K562 (cell line): ENCODE data around the gene PIKFYVE.

DNA sequence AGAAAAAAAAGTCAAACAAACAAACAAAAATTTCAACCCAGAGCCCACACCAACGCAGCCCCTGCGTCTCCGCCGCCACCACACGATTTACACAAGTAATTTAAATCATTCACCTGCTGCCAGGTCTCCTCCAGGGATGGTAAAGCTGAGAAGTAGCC, 515 bp downstream of the KLF7 start:
- RAMPAGE, long total RNA: no peak
- RRBS: no CpG with 5 or more reads among the region's 5 CpGs
PRO-cap:
- standard: no peak
- CoPRO, capped RNA only, 2 experiments: no peak in any of the 2 experiments
- CoPRO, capped and uncapped RNA, 2 experiments: no peak in any of the 2 experiments
- CoPRO, uncapped RNA only, 2 experiments: no peak in any of the 2 experiments
CAGE:
- cytosol, long polyA plus RNA: no peak
- long polyA plus RNA: no peak
- nucleolus, long total RNA: no peak
- nucleus, long polyA plus RNA: no peak

- RAMPAGE, long total RNA: no peak
- RRBS: 2% methylated on average over 10 of the region's 64 CpGs
PRO-cap:
- standard: bidirectional peak, plus-strand start at chr2:207166383, minus-strand start at chr2:207166186; bidirectional peak, plus-strand start at chr2:207166648, minus-strand start at chr2:207166581
- CoPRO, capped RNA only, 2 experiments: peak in 2 of 2 experiments; most common plus-strand start chr2:207166383 (in 2); most common minus-strand start chr2:207166346 (in 1)
- CoPRO, capped and uncapped RNA, 2 experiments: peak in 2 of 2 experiments; most common plus-strand start chr2:207166383 (in 2)
- CoPRO, uncapped RNA only, 2 experiments: no peak in any of the 2 experiments
CAGE:
- cytosol, long polyA plus RNA: no peak
- long polyA plus RNA: no peak
- nucleolus, long total RNA: no peak
- nucleus, long polyA plus RNA: no peak
These were observed 579 bp upstream of the KLF7 start for GRCh38 chr2:207166271-207166782.

DNA sequence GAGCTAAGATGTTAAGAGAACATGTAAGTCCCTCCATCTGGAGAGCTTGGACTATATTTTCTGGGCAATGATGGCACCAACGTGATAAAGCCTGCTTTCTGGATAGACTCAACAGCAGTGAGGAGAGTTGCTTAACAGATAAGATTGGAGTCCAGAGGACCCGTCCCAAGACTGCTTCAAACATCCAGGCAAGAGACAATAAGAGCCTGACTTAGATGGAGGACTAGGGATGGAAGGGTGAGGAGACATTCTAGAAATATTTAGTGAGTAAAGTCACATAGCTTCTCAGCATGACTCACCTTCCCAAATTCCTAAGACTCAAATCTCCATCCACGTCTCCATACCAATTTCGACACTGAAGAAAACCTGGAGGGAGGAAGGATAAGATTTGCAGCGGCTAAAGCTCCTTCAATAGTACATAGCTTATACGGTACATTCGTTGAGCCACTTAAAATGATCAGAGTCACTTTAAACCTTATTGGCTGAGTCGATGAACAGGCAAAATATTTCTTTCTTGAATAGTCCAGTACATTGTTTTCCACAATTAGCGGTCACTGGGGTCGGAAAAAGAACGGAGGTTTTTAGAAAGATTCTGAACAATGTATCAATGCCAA, 88.2 kb upstream of the KLF7 start:
- RAMPAGE, long total RNA: no peak
- RRBS: no CpG with 5 or more reads among the region's 11 CpGs
PRO-cap:
- standard: no peak
- CoPRO, capped RNA only, 2 experiments: no peak in any of the 2 experiments
- CoPRO, capped and uncapped RNA, 2 experiments: no peak in any of the 2 experiments
- CoPRO, uncapped RNA only, 2 experiments: no peak in any of the 2 experiments
CAGE:
- cytosol, long polyA plus RNA: no peak
- long polyA plus RNA: no peak
- nucleolus, long total RNA: no peak
- nucleus, long polyA plus RNA: no peak

DNA sequence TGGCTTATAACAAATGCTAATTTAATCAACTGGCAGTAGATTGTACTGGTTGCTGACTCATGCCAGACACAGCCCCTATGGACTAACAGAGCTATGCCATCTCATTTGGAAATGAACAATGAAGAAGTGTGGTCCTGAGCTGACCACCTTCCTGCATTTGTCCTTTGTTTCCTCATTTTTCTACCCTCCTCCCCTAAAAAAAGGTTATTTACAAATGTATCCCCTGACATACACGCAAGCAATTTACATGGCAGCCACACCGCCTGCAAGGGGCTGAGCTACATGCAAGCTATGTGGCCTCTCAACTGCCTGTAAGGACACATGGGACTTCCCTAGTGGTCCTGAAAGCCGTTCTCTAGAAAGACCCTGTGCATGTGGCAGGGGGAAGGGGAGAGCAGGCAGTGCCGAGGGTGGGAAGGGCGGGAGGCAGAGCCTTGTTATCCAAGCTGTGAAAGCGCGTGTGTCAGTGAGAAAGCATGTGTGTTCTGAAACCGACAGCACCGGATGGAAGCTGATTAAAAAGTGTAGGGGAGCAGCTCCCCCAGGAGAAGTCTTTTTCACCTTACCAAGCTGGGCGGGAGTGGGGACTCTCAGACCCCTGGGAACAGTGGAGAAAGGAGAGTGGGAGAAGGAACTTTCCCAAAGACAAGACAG, 91.0 kb upstream of the KLF7 start:
- RAMPAGE, long total RNA: no peak
- RRBS: no CpG with 5 or more reads among the region's 10 CpGs
PRO-cap:
- standard: no peak
- CoPRO, capped RNA only, 2 experiments: no peak in any of the 2 experiments
- CoPRO, capped and uncapped RNA, 2 experiments: no peak in any of the 2 experiments
- CoPRO, uncapped RNA only, 2 experiments: no peak in any of the 2 experiments
CAGE:
- cytosol, long polyA plus RNA: no peak
- long polyA plus RNA: no peak
- nucleolus, long total RNA: no peak
- nucleus, long polyA plus RNA: no peak

DNA sequence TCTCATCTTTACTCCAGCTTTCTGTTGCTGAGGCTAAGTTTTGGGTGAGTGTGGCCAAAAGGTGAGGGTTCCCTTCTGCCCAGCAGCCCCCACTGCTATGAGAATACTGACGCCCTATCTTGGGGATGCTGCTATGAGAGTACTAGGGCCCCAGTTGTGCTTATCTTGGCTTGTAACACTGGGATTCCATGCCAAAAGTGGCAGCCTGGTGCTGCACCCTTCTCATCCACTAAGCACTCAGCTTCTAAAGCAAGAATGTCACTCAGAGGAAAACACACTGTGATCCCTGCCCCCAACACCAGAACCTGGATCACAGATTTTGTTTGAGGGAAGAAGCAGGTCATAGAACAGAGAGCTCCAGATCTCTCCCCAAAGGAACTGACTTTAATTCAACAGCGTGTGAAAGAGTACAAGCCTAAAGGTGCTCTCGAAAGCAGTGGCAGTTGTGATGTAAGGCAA, 130.8 kb upstream of the KLF7 start:
- RAMPAGE, long total RNA: no peak
- RRBS: no CpG with 5 or more reads among the region's 3 CpGs
PRO-cap:
- standard: no peak
- CoPRO, capped RNA only, 2 experiments: no peak in any of the 2 experiments
- CoPRO, capped and uncapped RNA, 2 experiments: no peak in any of the 2 experiments
- CoPRO, uncapped RNA only, 2 experiments: no peak in any of the 2 experiments
CAGE:
- cytosol, long polyA plus RNA: no peak
- long polyA plus RNA: no peak
- nucleolus, long total RNA: no peak
- nucleus, long polyA plus RNA: no peak

DNA sequence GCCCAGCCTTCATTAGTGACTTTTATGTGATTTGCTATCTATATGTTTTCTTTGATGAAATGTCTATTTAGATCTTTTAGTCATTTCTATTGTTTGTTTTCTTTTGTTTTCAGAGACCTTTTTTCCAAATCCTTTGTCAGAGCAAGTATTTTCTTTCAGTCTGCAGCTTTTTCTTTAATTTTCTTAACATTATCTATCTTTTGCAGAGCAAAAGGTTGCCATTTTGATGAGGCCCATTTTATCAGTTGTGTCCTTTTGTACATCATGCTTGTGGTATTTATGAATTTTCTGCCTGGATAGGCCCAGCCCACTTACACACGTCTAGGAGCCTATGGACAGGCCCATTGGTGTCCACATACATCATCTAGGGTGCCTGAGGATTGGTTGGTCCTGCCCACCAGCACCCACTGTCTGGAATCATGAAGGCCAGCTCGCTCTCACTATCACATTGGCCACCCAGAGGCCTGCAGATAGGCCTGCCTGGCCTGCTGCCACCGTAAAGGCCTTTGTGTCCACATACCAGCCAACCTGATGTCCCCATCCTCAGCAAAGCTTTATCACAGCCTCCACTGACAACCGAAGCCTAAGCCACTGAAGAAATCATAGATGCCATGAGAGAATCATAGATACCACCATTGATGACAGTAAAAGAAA, 40.4 kb downstream of the METTL21A start:
- RAMPAGE, long total RNA: no peak
- RRBS: no CpG with 5 or more reads among the region's 4 CpGs
PRO-cap:
- standard: no peak
- CoPRO, capped RNA only, 2 experiments: no peak in any of the 2 experiments
- CoPRO, capped and uncapped RNA, 2 experiments: no peak in any of the 2 experiments
- CoPRO, uncapped RNA only, 2 experiments: no peak in any of the 2 experiments
CAGE:
- cytosol, long polyA plus RNA: no peak
- long polyA plus RNA: no peak
- nucleolus, long total RNA: no peak
- nucleus, long polyA plus RNA: no peak

DNA sequence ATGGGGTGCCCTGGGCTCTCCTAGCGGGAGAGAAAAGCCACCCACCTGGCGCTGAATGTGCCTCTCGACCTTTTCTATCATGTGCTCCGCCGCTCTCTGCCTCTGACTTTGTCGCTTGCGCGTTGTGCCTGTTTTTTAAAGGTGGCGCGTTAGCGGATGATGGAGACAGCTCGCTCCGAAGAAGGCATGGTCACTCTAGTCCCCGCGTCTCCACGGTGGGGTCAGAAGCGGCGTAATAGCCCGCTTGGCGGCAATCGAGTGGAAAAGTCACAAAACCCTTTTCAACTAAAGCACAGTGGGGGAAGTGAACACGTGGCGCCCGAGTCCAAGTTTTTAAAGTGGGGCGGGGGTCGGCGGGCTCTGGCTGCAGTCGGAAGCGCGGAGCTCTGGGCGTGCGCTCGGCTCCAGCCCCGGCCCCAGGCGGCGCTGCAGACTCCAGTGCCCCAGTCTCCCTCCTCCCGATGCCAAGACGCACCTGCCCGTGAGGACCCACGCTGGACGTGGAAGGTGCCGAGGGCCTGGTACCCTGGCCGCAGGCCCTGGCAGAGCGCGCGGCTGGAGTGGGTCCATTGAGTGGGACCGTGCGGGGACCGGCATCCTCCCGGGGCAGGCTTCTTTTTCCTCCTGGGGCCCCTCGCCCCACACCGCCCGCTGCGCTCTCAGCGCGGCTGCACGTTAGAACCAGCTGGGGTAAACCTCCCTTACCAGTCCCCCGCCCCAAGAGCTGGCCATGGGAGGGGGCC, 609 bp upstream of the METTL21A start:
- RAMPAGE, long total RNA: no peak
- RRBS: 23% methylated on average over 2 of the region's 58 CpGs
PRO-cap:
- standard: bidirectional peak, plus-strand start at position 446 of the sequence, minus-strand start at position 422 of the sequence
- CoPRO, capped RNA only, 2 experiments: peak in 2 of 2 experiments; most common plus-strand start position 446 of the sequence (in 2); most common minus-strand start position 388 of the sequence (in 1)
- CoPRO, capped and uncapped RNA, 2 experiments: no peak in any of the 2 experiments
- CoPRO, uncapped RNA only, 2 experiments: no peak in any of the 2 experiments
CAGE:
- cytosol, long polyA plus RNA: no peak
- long polyA plus RNA: no peak
- nucleolus, long total RNA: no peak
- nucleus, long polyA plus RNA: no peak

GRCh38 chr2:207704245-207704599, 7.2 kb upstream of the CCNYL1 start:
- RAMPAGE, long total RNA: no peak
- RRBS: no CpG with 5 or more reads among the region's 4 CpGs
PRO-cap:
- standard: no peak
- CoPRO, capped RNA only, 2 experiments: no peak in any of the 2 experiments
- CoPRO, capped and uncapped RNA, 2 experiments: no peak in any of the 2 experiments
- CoPRO, uncapped RNA only, 2 experiments: no peak in any of the 2 experiments
CAGE:
- cytosol, long polyA plus RNA: no peak
- long polyA plus RNA: no peak
- nucleolus, long total RNA: no peak
- nucleus, long polyA plus RNA: no peak

GRCh38 chr2:207744466-207745260, 25.0 kb downstream of the FZD5 start:
- RAMPAGE, long total RNA: no peak
- RRBS: no CpG with 5 or more reads among the region's 14 CpGs
PRO-cap:
- standard: no peak
- CoPRO, capped RNA only, 2 experiments: no peak in any of the 2 experiments
- CoPRO, capped and uncapped RNA, 2 experiments: no peak in any of the 2 experiments
- CoPRO, uncapped RNA only, 2 experiments: no peak in any of the 2 experiments
CAGE:
- cytosol, long polyA plus RNA: no peak
- long polyA plus RNA: no peak
- nucleolus, long total RNA: no peak
- nucleus, long polyA plus RNA: no peak

GRCh38 chr2:207826854-207827151, 57.1 kb upstream of the FZD5 start:
- RAMPAGE, long total RNA: no peak
- RRBS: no CpG with 5 or more reads among the region's 2 CpGs
PRO-cap:
- standard: no peak
- CoPRO, capped RNA only, 2 experiments: no peak in any of the 2 experiments
- CoPRO, capped and uncapped RNA, 2 experiments: no peak in any of the 2 experiments
- CoPRO, uncapped RNA only, 2 experiments: no peak in any of the 2 experiments
CAGE:
- cytosol, long polyA plus RNA: no peak
- long polyA plus RNA: no peak
- nucleolus, long total RNA: no peak
- nucleus, long polyA plus RNA: no peak

DNA sequence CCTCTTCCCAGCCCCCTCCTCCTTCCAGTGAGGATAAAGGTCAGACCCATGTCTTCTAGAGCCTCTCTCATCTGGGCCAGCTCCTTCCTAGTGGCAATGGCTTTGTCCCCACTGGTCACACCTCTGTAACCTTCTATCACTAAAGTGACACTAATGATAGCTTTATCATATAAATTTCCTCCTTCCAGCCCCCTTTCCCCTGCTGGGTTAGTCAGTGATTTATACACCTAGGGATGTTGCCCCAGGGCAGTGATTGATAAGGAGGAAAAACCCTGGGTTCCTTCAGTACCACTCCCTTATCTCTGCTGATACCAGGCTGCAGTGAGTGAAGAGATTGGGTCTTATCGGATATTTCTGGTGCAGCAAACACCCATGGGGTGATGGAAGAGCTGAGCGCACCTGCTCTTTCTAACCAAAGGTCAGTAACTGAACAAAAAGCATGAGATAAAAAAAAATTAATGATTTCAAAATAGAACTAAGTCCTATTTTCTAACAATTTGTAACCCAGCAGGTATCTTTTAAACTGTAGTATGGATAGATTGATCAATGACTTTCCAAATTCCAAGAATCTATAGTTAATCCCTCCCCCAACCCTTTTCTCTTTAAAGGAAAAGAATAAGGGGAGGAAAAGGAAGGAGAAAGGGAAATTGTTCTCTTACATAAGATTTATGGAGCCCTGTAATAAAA, 62.2 kb upstream of the FZD5 start:
- RAMPAGE, long total RNA: no peak
- RRBS: no CpG with 5 or more reads among the region's 2 CpGs
PRO-cap:
- standard: no peak
- CoPRO, capped RNA only, 2 experiments: no peak in any of the 2 experiments
- CoPRO, capped and uncapped RNA, 2 experiments: no peak in any of the 2 experiments
- CoPRO, uncapped RNA only, 2 experiments: no peak in any of the 2 experiments
CAGE:
- cytosol, long polyA plus RNA: no peak
- long polyA plus RNA: no peak
- nucleolus, long total RNA: no peak
- nucleus, long polyA plus RNA: no peak

DNA sequence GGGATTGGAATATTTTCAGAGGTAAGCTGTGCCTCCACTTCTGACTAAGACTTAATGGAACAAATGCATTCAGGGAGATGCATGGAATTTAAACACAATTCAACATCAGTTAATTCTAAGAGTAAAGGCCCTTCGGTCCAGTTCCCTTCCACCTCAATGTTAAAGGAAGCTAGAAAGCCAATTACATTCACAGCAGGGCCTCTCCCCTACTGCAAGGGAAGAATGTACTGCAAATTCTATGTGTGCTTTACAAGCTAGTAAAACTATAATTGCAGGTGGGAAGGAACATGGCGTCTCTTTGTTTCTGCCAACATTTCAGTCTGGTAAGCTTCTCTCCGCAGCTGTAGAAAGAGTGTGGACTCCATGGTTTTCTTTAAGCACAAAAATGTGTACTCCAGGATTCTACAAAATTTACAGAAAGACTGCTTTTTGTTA, 126.8 kb upstream of the FZD5 start:
- RAMPAGE, long total RNA: no peak
- RRBS: no CpG with 5 or more reads among the region's 3 CpGs
PRO-cap:
- standard: no peak
- CoPRO, capped RNA only, 2 experiments: no peak in any of the 2 experiments
- CoPRO, capped and uncapped RNA, 2 experiments: no peak in any of the 2 experiments
- CoPRO, uncapped RNA only, 2 experiments: no peak in any of the 2 experiments
CAGE:
- cytosol, long polyA plus RNA: no peak
- long polyA plus RNA: no peak
- nucleolus, long total RNA: no peak
- nucleus, long polyA plus RNA: no peak

DNA sequence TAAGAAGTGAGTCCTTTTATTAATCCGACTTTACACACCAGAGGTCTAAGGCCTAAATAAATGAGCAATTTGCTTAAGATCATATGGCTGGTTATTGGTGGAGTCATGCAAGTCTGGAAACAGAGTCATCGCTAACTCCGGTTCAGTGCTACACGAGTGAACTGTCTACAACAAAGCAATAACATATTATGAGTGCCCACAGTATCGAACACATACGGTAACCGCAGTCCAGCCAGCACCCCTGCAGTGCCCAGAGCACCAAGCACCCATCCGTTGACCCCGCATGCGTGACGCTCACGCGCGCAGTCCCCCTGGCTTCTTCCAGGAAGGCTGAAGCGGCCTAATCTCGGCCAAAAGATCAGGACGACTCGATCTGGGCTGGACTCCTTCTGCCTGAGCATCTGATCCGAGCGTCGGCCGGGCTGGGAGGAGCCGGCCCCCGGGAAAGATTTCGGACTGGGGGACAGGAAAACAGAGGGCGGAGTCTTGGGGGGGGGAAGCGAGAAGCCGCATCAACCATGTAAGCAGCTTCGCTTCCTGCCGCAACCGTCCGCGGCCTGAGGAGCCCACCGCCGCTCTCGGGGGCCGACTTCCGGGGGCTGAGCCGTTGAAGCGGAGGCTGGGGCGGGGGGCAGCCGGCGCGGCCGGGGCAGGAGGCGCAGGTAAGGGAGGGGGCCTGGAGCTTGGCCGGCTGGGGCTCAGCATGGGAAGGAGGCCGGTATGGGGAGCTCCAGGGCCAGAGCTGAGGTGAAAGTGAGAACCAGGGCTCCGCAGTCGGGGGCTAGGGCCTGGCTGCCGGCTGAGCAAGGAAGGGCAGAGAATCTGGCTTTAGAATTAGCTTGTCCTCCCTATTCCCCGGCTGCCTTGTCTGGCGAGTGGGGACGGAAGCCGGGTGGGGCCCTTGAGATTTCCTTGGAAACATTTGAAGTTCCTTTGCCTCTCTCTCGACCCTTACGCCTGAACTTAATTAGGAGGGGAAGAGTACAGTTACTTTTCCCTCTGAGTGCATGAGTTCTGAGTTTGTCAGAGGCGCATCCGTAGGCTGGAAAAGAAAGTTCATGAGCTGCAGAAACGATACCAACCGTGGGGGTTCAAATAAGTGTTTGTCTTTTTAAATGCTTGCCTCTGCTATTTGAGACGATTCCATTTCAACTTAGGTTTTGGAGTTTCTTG, at the start of gene PIKFYVE:
PIKFYVE (plus strand) TSS at position 502 of the 1,173 bp plus-strand sequence.
- RAMPAGE, long total RNA: no peak
- RRBS: 6% methylated on average over 12 of the region's 62 CpGs
PRO-cap:
- standard: bidirectional peak, plus-strand start at position 94 of the sequence, minus-strand start outside the sequence; bidirectional peak, plus-strand start at position 481 of the sequence, minus-strand start at position 307 of the sequence; unidirectional peak, plus-strand start at position 750 of the sequence
- CoPRO, capped RNA only, 2 experiments: peak in 2 of 2 experiments; most common plus-strand start position 94 of the sequence (in 2); most common minus-strand start position 348 of the sequence (in 2)
- CoPRO, capped and uncapped RNA, 2 experiments: peak in 2 of 2 experiments; most common plus-strand start position 94 of the sequence (in 1); most common minus-strand start position 264 of the sequence (in 1)
- CoPRO, uncapped RNA only, 2 experiments: peak in 1 of 2 experiments; most common plus-strand start position 546 of the sequence (in 1); most common minus-strand start position 259 of the sequence (in 1)
CAGE:
- cytosol, long polyA plus RNA: no peak
- long polyA plus RNA: no peak
- nucleolus, long total RNA: no peak
- nucleus, long polyA plus RNA: start-site peak on the plus strand centred at position 572 of the sequence, 125 bp wide, 49 and 73 reads in 2 replicates

GRCh38 chr2:208311443-208311721, 45.3 kb downstream of the PIKFYVE start:
- RAMPAGE, long total RNA: no peak
- RRBS: no CpG with 5 or more reads among the region's 2 CpGs
PRO-cap:
- standard: no peak
- CoPRO, capped RNA only, 2 experiments: no peak in any of the 2 experiments
- CoPRO, capped and uncapped RNA, 2 experiments: no peak in any of the 2 experiments
- CoPRO, uncapped RNA only, 2 experiments: no peak in any of the 2 experiments
CAGE:
- cytosol, long polyA plus RNA: no peak
- long polyA plus RNA: no peak
- nucleolus, long total RNA: no peak
- nucleus, long polyA plus RNA: no peak

- RAMPAGE, long total RNA: no peak
- RRBS: no CpG with 5 or more reads among the region's 3 CpGs
PRO-cap:
- standard: no peak
- CoPRO, capped RNA only, 2 experiments: no peak in any of the 2 experiments
- CoPRO, capped and uncapped RNA, 2 experiments: no peak in any of the 2 experiments
- CoPRO, uncapped RNA only, 2 experiments: no peak in any of the 2 experiments
CAGE:
- cytosol, long polyA plus RNA: no peak
- long polyA plus RNA: no peak
- nucleolus, long total RNA: no peak
- nucleus, long polyA plus RNA: no peak
These were observed 60.2 kb downstream of the PIKFYVE start for GRCh38 chr2:208326232-208326589.

GRCh38 chr2:208352999-208353527, 53.5 kb upstream of the PTH2R start:
- RAMPAGE, long total RNA: no peak
- RRBS: no CpG with 5 or more reads among the region's 2 CpGs
PRO-cap:
- standard: no peak
- CoPRO, capped RNA only, 2 experiments: no peak in any of the 2 experiments
- CoPRO, capped and uncapped RNA, 2 experiments: no peak in any of the 2 experiments
- CoPRO, uncapped RNA only, 2 experiments: peak in 1 of 2 experiments; most common plus-strand start chr2:208353113 (in 1)
CAGE:
- cytosol, long polyA plus RNA: no peak
- long polyA plus RNA: no peak
- nucleolus, long total RNA: no peak
- nucleus, long polyA plus RNA: no peak

DNA sequence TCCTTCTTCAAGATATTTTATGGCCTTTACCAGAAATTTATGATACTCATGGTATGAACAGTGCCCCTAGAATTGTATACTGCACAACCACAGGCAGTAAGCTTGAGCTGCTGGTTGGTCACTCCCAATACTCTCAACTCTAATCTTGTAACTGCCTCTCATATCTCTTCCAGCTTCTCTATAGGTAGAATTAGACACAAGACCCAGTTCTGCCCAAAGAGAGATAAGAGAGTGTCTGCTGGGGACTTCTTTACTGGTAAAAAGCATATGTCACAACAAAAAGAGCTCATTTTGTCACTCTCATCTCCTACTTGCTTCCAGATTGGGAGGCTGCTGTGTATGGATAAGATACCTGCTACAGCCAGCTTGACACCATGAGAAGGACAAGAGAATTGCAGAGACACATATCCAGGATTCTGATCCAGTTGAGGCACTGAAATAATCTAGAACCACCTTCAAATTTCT, 165.1 kb downstream of the PTH2R start:
- RAMPAGE, long total RNA: start-site peak on the plus strand centred at position 304 of the sequence, 148 bp wide, 25 and 26 reads in 2 replicates
PRO-cap:
- standard: bidirectional peak, plus-strand start at position 320 of the sequence, minus-strand start at position 74 of the sequence
- CoPRO, capped RNA only, 2 experiments: peak in 2 of 2 experiments; most common plus-strand start position 285 of the sequence (in 2); most common minus-strand start position 74 of the sequence (in 2)
- CoPRO, capped and uncapped RNA, 2 experiments: no peak in any of the 2 experiments
- CoPRO, uncapped RNA only, 2 experiments: no peak in any of the 2 experiments
CAGE:
- cytosol, long polyA plus RNA: start-site peak on the plus strand centred at position 369 of the sequence, 58 bp wide, 21 and 24 reads in 2 replicates
- long polyA plus RNA: no peak
- nucleolus, long total RNA: no peak
- nucleus, long polyA plus RNA: start-site peak on the plus strand centred at position 279 of the sequence, 77 bp wide, 83 and 74 reads in 2 replicates; start-site peak on the plus strand centred at position 374 of the sequence, 11 bp wide, 22 and 41 reads in 2 replicates

DNA sequence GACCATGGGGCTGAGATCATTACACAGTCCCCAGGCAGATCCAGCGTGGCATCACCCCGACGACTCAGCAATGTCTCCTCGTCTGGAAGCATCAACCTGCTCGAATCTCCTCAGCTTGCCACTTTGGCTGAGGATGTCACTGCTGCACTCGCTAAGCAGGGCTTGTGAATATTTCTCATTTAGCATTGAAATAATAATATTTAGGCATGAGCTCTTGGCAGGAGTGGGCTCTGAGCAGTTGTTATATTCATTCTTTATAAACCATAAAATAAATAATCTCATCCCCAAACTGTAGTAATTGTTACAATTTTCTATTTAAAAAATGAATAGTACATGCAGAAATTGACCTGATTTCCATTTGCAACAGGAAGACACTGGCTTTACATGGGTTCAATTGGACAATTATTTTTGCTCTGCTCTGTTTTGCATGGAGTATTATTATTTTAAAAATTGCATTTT, 41.4 kb upstream of the UNC80 start:
- RAMPAGE, long total RNA: no peak
- RRBS: no CpG with 5 or more reads among the region's 6 CpGs
PRO-cap:
- standard: no peak
- CoPRO, capped RNA only, 2 experiments: no peak in any of the 2 experiments
- CoPRO, capped and uncapped RNA, 2 experiments: no peak in any of the 2 experiments
- CoPRO, uncapped RNA only, 2 experiments: no peak in any of the 2 experiments
CAGE:
- cytosol, long polyA plus RNA: no peak
- long polyA plus RNA: no peak
- nucleolus, long total RNA: no peak
- nucleus, long polyA plus RNA: no peak

- RAMPAGE, long total RNA: no peak
- RRBS: no CpG with 5 or more reads among the region's 5 CpGs
PRO-cap:
- standard: no peak
- CoPRO, capped RNA only, 2 experiments: no peak in any of the 2 experiments
- CoPRO, capped and uncapped RNA, 2 experiments: no peak in any of the 2 experiments
- CoPRO, uncapped RNA only, 2 experiments: no peak in any of the 2 experiments
CAGE:
- cytosol, long polyA plus RNA: no peak
- long polyA plus RNA: no peak
- nucleolus, long total RNA: no peak
- nucleus, long polyA plus RNA: no peak
These were observed 5.3 kb downstream of the RPE start for GRCh38 chr2:210007428-210008355.